SP-49 (cell line): ENCODE measurements around the genes FAM219A and ATOSB.

GRCh38 chr9:34458019-34459213 lies at the start of gene FAM219A:
Gene FAM219A (minus strand): TSS chr9:34458570.
- PRO-cap, result unidirectional peak, minus-strand start at chr9:34458542

- PRO-cap, result no peak
Measured at GRCh38 chr9:34577440-34578101, 12.0 kb downstream of the CNTFR start.

DNA sequence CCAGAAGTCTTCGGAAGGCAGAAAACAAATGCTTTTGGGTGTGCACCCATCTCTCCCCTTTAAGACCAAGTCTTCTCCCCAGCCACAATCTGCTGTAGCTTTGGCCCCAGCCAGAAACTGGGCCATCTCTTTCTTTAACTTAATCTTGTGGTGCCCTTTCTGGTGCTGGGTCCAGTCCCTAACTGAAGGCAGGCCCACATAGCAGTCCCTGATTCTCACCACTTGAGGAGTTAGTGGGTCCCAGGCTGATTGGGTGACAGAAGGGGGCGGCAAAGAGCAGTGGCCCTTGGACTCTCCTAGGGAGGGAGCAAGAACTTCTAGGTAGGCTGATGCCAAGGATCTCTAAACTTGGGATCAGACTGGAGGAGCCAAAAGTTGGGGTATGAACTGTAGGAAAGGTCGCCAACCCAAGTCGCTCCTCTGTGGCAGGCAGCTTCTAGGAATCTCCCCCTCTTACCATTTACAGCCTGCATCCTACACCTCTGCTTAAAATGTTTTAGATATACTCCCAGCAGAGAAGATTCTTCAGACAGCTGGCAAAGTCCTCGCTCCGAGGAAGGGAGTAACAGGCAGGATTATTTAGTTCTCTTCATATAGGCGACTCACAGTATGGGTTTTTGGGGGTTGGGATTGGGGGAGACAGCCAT lies 1.5 kb downstream of the ENSG00000187186 start:
- PRO-cap, result no peak

DNA sequence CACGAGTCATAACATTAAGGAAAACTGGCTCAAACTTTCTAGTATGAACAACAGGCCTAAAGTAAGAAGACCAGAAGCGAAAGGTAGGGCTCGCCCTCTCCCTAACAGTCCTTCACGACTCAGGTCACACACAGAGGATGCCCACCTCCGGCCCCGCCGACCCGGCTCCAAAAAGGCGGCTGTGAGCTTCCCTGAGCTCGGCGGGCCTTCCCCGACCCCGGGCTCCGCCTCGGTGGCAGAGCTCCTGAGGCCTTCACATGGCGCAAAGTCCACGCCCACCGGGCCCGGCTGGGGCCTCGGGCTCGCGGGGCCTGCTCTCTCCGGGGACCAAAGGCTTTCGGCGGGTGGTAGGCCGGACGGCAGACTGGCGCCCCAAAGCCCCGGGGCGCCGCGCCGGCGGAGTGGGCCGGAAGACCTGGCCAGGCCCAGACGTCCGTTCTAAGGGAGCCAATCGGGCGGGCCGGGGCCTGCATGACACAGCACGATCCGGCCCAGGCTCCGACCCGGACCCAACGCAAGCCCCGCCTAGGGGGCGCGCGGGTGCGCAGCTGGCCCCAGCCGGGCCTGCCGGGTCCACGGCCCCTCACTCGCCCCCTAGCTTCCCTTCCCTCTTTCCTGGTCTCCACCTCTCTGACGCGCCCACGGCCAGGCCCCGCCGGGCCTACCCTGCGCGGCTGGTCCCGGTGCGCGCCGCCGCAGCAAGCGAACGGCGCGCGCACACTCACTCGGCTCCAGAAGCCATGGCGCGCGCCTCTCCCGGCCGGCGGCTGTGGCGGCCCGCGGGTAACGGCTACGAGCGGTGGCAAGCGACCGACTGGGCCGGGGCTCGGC lies 598 bp downstream of the VCP start:
- PRO-cap, result no peak

GRCh38 chr9:35102037-35102448 lies 888 bp downstream of the STOML2 start:
- PRO-cap, result no peak

GRCh38 chr9:35112094-35112599 lies 3.5 kb downstream of the ATOSB start:
- PRO-cap, result no peak

- PRO-cap, result bidirectional peak, plus-strand start at chr9:35116162, minus-strand start at chr9:35115911; bidirectional peak, plus-strand start at chr9:35116459, minus-strand start at chr9:35116220
Measured at GRCh38 chr9:35115601-35116599, at the start of gene ATOSB. Gene ATOSB (minus strand): TSS chr9:35115862.

DNA sequence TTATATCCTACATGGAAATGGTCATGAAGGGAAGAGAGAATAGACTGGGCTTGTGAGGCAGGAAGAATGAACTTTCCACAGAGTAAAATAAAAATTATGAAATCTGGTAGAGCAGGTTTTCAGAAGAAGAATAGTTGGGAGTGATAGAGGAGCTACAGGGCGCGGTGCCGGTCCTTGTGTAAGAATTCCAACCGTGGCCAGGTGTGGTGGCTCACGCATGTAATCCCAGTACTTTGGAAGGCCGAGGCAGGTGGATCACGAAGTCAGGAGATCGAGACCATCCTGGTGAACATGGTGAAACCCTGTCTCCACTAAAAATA lies 8.9 kb upstream of the UNC13B start:
- PRO-cap, result no peak

DNA sequence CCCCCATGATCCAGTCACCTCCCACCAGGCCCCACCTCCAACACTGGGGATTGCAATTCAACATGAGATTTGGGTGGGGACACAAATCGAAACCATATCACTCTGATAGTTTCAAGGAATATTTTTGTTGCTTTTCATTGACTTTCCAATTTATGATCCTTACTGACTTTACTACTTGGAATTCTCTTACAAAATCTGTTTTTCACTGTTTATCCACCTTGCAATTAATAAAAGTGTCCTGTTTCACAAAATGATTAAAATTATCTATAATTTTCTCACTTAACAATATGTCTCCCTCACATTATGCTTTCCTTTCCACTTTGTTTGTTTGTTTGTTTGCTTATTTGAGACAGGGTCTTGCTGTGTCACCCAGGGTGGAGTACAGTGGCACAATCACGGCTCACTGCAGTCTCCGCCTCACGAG lies 46.9 kb downstream of the UNC13B start:
- PRO-cap, result no peak

DNA sequence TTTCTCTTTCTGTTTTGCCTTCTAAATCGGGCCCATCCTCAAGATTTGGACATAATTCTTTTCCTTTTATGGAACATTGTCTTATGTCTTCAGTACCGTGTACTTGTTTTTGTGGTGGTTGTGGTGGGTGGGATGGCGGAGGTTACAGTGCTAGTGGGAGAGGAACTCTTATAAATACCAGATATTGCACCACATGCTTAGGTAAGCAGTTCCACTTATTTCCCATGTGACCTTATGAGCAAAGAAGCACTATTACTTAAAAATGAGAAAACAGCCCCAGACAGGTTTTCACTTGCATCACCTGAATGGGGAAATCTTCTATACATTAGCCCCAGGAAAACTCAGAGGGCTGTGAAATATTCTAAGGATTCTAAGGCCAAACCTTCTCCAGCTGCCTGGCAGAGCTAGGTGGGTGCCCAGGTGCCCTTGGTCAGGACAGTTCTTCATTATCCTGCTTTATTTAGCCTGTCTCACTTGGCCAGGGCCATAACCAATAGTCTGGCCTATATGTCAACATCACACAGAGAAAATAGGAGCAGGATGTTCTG lies 96.6 kb downstream of the UNC13B start:
- PRO-cap, result no peak

GRCh38 chr9:35526559-35526859 lies 36.6 kb downstream of the RUSC2 start:
- PRO-cap, result no peak

GRCh38 chr9:35537819-35538286 lies 25.8 kb downstream of the FAM166B start:
- PRO-cap, result no peak

GRCh38 chr9:35562843-35563390 lies 761 bp downstream of the FAM166B start:
- PRO-cap, result no peak

GRCh38 chr9:35608681-35609822 lies 4.0 kb downstream of the TESK1 start:
- PRO-cap, result no peak

DNA sequence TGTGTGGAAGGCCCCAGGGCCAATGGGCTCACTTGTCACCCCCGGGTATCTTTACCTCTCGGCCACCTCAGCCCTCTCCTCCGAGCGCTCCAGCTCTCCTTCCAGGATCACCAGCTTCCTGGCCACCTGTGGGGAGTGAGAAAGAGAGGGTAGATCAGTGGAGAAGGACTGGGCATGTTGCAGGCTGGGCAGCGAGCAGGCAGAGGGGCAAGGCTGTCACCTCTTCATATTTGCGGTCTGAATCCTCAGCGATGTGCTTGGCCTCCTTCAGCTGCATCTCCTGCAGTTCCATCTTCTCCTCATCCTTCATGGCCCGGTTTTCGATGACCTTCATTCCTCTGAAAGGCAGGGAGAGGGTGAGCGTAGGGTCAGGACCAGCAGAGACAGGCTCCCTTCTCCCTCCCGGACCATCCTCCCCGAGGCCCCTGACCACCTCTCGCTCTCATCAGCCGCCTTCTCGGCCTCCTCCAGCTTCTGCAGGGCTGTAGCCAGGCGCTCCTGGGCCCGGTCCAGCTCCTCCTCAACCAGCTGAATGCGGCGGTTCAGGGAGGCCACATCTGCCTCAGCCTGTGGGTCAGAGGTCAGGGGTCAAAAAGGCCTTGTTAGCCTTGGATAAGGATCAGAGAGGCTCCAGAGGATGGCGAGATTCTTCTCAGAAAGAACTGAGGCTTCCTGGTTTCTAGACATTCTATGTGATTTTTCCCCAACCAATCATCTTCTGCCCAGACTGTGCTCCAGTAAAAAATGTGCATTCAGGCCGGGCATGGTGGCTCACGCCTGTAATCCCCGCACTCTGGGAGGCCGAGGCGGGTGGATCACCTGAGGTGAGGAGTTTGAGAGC lies 4.3 kb downstream of the TPM2 start:
- PRO-cap, result no peak

DNA sequence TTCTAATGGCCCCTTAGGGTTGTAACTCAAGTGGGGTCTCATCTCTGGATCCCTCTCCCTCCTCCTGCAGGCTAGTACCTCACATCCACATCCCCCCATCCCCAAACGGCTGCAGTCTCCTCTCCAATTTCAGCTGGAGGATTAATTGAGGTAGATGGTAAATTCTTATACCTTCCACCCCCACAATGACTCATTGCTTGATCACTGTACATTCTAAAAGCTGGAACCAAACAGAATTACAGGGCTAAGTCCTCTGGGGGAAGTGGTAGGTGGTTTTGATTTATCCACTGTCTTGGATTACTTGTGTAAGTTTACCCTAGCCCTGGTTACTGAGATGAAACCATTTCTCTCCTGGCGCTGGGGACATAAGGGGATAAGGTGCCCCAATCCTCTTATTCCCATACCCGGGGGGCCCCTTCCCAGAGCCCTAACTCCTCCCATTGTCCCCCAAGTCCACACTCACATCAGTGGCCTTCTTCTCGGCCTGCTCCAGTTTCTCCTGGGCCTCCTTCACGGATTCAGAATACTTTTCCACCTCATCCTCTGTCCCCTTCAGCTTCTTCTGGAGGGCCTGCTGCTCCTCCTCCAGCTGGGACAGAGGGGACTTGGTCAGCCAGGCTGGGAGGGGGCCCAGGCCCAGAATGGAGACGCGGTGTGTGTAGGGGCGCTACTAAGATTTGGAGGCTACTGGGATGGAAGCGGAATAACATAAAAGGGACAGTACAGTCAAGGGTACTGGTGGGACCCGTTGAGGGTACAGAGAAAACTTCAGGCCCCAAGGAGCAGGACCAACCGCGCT lies 843 bp downstream of the TPM2 start:
- PRO-cap, result no peak

GRCh38 chr9:35690066-35691005 lies 611 bp upstream of the TPM2 start:
- PRO-cap, result no peak

GRCh38 chr9:35696544-35697166 lies 6.9 kb upstream of the TPM2 start:
- PRO-cap, result no peak

GRCh38 chr9:35725391-35725795 lies 6.6 kb downstream of the TLN1 start:
- PRO-cap, result no peak

DNA sequence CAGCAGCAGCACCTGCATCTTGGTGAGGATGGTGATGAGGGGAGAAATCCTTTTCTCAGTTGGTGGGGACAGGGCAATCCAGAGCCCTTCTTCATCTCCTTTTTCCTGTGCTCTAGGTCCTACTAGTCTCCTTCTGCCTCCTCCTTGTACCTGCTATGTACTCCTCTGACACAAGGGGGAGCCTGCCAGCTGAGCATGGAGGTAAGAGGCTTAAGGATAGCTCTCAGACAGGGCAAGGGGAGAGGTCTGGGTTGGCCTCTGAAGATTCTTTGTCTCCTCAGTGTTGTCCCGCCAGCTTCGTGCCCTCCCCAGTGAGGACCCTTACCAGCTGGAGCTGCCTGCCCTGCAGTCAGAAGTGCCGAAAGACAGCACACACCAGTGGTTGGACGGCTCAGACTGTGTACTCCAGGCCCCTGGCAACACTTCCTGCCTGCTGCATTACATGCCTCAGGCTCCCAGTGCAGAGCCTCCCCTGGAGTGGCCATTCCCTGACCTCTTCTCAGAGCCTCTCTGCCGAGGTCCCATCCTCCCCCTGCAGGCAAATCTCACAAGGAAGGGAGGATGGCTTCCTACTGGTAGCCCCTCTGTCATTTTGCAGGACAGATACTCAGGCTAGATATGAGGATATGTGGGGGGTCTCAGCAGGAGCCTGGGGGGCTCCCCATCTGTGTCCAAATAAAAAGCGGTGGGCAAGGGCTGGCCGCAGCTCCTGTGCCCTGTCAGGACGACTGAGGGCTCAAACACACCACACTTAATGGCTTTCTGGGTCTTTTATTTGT lies 3.8 kb downstream of the CREB3 start:
- PRO-cap, result no peak